Body of pancreas (tissue), 2 donors: ENCODE results near the gene NOL8.

DNA sequence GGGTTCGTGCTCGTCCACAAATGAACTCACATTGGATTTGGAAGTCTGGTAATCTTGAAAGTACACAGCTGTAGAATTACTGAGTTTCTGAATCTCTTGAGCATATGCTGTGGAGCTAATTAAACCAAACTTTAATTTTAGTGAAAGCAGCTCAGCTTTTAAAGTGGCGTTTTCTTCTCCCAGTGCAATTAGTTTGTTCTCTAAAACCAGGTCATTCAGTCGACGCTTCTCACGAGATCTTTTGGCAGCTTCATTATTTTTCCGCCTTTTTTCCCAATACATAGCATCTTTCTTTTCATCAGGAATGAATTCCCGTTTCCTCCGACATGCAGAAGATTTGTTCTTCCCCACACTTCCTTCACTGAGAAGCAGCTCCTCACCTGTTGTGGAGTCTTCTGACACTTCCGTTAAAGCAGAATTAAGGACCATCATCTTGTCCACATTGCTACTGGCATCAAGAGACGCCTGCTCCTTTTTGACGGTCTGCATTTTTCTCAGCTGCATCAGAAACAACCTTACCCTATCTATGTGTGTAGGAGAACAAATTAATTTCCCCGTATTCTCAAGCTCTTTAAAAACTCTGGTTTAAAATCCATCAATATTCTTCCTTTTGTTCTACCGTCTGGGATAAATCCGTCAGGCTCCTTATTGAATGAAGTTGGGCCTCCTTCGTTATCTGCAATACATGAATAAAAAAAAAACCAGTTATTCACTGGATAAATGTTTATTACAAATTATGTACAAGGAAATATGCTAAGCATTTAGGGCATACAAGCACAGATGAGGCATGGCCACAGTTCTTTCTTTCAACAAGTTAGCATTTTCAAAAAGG, 13.2 kb downstream of the NFIL3 start:
- PRO-cap = no peak
- RAMPAGE, long total RNA, 2 experiments = no peak in any of the 2 experiments

GRCh38 chr9:91428798-91429250, 5.2 kb upstream of the NFIL3 start:
- PRO-cap = no peak
- RAMPAGE, long total RNA, 2 experiments = no peak in any of the 2 experiments

DNA sequence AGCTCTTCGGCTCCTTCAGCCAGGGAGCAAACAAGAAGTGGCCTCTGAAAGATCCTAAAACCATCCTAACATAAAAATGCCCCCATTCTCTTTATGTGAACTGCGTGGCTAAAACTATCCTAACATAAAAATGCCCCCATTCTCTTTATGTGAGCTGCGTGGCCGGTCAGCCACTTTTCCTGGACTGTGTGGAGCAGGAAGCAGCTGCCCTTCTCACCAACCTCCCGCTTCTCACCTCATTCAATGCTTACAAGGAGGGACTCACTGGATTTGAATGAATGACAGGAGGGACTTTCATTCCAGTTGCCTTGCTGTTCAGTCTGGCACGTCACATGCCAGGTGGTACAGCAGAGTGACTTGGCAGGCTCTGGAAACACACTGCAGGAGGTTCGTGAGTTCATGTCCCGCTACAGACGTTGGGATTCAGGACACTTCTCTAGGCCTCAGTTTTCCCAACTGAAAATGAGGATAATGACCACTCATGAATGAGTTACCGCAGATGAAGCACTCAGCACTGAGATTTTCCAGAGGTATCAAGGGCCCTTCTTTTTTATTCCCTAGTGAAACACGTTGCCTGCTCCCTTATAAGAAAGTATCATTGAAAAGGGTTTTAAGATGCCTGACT, 60.2 kb upstream of the NFIL3 start:
- PRO-cap = no peak
- RAMPAGE, long total RNA, 2 experiments = no peak in any of the 2 experiments

DNA sequence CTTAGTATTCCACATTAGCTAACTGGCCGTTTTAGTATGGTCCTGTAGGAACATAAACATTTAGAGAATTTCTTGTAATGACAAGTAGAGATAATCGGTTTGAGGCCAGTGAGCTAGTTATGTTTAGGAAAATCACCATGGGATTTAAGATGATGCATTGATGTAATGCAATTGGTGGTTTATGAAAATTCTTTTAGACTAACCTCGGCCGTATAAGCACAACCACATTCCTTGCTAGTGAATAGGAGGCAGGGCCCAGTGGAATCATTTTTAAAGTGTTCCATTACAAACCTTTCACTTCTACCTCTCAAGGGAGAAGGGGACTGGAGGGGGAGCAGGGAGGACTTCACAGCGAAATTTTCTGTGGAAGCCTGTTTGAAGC, 71.8 kb upstream of the NFIL3 start:
- PRO-cap = no peak
- RAMPAGE, long total RNA, 2 experiments = no peak in any of the 2 experiments

DNA sequence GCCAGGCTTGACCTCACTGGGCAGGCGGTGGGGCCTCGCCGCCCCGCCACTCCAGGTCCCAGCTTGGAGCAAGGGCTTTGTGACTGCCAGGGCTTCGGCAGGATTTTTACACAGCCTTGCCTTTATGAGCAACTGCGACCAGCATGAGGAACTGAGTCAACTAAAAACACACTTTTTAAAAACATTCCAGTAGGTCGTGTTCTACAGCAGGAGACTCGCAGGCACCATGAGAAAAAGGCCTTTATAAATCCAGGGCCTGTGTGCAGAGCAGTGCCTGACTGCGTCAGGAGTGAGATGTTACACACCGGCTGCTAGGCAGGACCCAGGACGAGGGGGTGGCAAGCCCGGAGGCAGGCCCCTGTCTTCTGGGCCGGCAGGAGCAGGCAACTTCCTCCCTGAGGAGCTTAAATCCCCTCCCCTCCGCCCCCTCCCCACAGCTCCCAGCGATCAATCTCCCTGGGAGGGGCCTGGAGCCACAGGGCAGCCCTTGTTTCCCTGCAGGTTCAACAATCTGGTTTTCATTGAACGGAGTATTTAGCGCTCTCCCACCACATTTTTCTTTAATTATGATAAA, 92.6 kb downstream of the ROR2 start:
- PRO-cap = no peak
- RAMPAGE, long total RNA, 2 experiments = no peak in any of the 2 experiments

DNA sequence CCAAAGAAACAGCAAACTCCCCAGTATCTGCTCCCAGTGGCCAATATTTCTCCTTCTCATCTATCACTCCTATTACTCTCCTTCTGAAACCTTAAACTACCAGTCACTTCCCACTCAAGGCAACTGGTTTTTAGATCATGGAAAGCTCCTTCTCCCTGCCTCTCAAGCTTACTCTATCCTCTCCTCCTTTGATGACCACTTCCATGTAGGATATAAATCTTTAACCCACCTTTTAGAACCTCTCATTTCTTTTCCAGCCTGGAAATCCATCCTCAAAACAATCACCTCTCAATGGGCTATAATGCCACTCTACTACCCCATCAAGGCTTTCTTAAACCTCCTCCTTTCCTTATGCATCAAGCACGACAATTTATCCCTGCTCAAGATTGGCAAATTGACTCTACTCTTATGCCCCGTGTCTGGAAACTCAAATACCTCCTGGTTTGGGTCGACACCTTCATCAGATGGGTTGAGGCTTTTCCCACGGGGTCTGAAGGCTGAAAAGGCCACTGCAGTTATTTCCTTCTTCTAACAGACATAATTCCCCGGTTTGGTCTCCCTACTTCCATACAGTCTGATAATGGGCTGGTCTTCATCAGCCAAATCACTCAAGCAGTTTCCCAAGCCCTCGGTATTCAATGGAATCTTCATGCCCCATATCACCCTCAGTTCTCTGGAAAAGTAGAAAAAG, 38.7 kb downstream of the SPTLC1 start:
- PRO-cap = no peak
- RAMPAGE, long total RNA, 2 experiments = no peak in any of the 2 experiments

DNA sequence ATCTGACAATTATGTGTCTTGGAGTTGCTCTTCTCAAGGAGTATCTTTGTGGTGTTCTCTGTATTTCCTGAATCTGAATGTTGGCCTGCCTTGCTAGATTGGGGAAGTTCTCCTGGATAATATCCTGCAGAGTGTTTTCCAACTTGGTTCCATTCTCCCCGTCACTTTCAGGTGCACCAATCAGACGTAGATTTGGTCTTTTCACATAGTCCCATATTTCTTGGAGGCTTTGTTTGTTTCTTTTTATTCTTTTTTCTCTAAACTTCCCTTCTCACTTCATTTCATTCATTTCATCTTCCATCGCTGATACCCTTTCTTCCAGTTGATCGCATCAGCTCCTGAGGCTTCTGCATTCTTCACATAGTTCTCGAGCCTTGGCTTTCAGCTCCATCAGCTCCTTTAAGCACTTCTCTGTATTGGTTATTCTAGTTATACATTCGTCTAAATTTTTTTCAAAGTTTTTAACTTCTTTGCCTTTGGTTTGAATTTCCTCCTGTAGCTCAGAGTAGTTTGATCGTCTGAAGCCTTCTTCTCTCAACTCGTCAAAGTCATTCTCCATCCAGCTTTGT, 28.4 kb downstream of the SPTLC1 start:
- PRO-cap = no peak
- RAMPAGE, long total RNA, 2 experiments = no peak in any of the 2 experiments

DNA sequence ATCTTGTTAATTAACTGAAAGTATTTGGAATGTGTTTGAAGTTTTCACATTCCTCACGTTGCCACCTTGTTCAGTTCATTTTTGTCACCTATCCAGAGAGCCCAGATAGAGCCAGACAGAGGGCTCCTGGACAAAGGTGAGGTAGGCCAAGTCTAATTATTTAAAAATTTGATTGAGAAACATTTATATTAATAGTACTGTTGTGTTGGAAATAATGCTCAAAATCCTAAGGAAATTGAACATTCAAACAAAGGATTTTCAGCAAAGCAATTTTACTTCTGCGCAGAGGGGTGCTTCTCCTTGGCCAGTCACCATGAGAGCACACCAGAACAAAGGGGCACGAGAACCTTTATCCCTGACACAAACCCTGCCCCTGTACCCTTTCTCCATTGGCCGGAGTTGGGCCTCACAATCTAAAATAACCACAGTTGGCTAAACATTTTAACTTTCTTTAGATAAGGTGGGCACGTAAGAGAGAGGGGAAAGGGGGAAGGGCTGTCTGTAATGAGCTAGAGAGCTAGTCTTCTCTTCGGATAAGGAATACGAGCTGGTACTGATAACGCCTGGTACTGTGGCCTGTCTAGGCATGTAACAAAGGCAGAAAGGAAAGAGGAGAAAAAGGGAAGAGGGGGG, 1.6 kb upstream of the IARS1 start:
- PRO-cap = no peak
- RAMPAGE, long total RNA, 2 experiments = no peak in any of the 2 experiments

- PRO-cap = no peak
- RAMPAGE, long total RNA, 2 experiments = no peak in any of the 2 experiments
These were observed 2.5 kb upstream of the IARS1 start for GRCh38 chr9:92295784-92296692.

DNA sequence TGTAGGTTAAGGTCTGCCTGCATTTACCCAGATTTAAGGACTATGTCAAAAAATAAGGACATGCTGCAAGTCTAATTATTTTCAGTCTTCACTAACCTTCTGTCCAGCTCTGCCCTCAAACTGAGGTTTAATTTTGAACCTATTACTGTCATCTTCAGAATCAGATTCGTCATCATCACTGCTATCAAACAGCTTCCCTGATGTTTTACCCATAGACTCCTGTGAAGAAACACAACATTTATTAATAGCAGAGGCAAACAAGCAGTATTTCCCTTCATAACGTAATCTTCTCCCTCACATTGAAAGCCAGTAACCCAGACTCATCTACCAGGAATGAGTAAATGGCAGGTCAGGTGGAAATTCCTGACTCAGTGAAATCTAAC, 14.7 kb downstream of the NOL8 start:
- PRO-cap = no peak
- RAMPAGE, long total RNA, 2 experiments = no peak in any of the 2 experiments

DNA sequence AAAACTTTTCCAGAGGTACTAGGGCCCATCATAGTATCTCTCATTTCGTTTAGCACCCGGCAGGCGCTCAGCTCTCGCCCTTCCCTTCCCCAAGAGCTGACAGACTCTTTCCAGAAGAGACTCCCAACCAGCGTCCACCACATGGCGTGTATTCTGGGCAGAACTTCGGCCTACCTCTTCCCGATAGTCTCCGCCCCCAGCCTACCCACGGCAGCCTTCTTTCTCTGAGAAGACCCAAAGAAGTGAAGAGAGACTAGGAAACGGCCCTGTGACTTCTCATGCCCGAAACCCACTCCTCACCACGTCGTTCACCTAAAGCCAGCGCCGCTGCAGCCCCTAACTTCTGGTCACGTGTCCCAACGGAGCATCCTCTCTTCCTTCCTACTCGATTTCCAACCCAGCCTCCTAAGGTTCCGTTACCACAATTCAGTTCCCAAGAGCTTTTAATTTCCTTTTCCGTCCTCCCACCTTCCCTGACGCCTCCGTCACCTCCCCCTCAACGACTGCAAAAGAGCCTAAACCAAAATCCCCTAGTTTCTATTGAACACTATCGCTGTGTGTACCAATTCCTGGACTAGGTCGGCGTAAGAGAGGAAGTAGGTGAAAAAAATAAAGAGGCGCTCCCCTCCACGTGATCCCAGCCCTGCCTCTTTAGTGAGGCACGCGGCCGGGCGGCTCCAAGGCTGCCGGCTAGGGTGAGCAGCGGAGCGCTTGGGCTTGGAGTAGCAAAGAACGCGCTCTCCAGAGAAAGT, at the start of gene NOL8:
Gene NOL8, minus strand, starts transcription at position 345 of the 752 bp plus-strand sequence.
- PRO-cap = bidirectional peak, plus-strand start outside the sequence, minus-strand start at position 345 of the sequence
- RAMPAGE, long total RNA, 2 experiments = start-site peak on the plus strand in 1 of 2 experiments, centred at position 648 of the sequence, 19 reads per replicate; start-site peak on the minus strand in 2 of 2 experiments, centred at positions 331 to 345 of the sequence, 82 to 298 reads per replicate

DNA sequence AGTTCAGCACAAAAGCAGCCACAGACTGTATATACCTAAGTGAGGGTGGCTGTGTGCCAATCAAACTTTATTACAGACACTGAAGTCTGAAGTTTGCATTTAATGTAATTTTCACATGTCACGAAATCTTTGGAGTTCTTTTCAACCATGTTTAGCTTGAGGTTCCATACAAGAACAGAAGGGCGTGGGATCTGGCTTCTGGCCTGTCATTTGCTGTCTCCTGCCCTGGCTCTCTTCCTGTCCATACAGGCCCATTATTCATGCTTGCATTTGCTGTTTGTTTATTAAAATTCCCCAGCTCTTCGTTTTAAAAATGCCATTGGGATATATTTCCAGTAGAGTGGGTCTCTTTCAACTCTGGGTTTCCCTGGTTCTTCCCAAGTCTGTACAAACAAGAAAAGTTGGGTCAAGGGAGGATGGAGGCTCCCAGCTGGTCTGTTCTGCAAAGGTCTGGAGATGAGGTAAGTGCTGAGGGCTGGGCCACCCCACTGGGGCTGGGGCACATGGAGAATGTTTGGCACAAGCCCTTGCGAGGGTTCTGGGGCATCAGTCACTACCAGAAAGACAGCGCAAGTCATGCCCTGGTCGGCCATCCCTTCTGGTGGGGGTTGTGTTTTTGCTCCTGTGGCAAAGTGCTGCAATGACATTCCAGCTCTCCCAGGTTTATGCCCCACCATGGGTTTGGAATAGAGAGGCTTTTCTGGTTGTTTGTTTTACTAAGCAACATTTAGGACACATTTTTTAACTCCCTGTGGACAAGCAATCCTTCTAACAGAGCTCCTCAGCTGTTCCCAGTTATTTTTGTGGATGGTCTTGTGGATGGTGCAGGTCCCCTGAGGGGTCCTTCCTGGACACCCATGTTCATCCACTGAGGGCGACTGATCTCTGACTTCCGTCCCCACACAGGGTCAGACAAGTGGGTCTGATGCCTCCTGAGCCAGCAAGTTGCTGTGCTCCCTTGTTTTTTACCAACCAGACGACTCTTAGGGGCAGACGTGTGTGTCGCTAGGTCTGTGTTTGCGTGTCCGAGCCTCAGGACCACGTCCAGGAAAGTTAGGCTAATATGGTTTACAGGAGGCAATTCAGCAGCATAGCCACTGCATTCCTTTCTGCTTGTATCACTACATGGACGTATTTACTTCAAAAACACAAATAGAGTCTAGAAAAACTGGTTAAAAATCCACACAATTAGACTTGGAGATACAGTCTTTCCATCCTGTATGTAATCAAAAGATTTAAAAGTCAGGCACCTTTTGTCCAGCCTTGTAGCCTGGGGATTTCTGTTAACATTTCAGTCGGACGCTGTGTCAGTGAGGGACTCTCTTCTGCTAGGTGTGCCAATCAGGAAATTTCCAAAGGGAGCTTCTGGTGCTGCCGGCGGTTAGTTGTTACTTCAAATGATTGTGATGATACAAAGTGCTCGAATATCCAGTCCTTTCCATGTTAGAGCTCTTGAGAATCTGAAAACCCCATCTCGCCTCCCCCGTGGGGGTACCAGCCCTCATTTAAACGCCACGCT, 64.8 kb upstream of the ECM2 start:
- PRO-cap = no peak
- RAMPAGE, long total RNA, 2 experiments = no peak in any of the 2 experiments

- PRO-cap = no peak
- RAMPAGE, long total RNA, 2 experiments = no peak in any of the 2 experiments
These were observed 4.3 kb downstream of the IPPK start for GRCh38 chr9:92665682-92666005.

GRCh38 chr9:92666300-92666583, 3.7 kb downstream of the IPPK start:
- PRO-cap = no peak
- RAMPAGE, long total RNA, 2 experiments = no peak in any of the 2 experiments

- PRO-cap = no peak
- RAMPAGE, long total RNA, 2 experiments = no peak in any of the 2 experiments
These were observed 10.8 kb upstream of the IPPK start for GRCh38 chr9:92680623-92681168.

DNA sequence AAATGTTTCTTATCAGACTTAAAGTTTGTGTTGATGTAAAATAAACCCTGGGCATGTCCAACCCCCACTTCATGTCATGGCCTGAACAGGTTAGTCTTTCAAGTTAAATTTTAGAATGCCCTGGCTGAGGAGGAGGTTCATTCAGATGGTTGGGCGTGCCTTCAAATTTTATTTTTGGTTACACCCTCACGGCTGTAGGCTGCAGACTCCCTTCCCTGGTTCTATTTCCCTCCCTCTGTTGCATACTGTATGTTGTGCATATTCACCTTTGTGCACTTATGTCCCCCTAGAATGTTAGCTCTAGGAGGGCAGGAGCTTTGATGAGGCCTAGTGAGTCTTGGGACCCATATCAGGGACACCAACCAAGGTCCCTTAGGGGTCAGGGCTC, 5.4 kb upstream of the BICD2 start:
- PRO-cap = no peak
- RAMPAGE, long total RNA, 2 experiments = no peak in any of the 2 experiments

- PRO-cap = no peak
- RAMPAGE, long total RNA, 2 experiments = no peak in any of the 2 experiments
These were observed 34.3 kb upstream of the FGD3 start for GRCh38 chr9:92912994-92913446.

- PRO-cap = no peak
- RAMPAGE, long total RNA, 2 experiments = no peak in any of the 2 experiments
These were observed 21.5 kb downstream of the FGD3 start for GRCh38 chr9:92968977-92969151.

GRCh38 chr9:92970332-92970818, 23.1 kb downstream of the FGD3 start:
- PRO-cap = no peak
- RAMPAGE, long total RNA, 2 experiments = no peak in any of the 2 experiments

DNA sequence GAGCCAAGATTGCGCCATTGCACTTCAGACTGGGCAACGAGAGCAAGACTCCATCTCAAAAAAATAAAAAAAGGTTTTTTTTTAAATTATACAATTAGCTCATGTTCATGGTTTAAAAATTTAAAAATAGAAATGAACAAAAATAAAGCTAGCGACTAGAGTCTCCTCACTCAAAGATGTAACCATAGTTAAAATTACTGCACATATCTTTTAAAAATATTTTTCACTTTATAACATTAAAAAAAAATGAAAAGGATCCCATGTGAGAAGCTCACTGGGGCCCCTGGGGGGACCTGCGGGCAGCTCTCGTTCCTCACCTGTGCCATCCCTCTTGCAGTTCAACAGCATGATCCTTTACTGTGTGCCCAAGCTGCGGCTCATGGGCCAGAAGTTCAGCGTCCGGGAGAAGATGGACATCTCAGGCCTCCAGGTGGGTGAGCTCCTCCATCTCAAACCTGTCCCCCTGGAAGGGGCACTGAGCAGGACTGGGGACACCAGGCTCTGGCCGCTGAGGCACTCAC, 43.0 kb upstream of the SUSD3 start:
- PRO-cap = no peak
- RAMPAGE, long total RNA, 2 experiments = no peak in any of the 2 experiments